Neural cell (in vitro differentiated cells): Measurements from ENCODE around the gene PNPLA5.

DNA sequence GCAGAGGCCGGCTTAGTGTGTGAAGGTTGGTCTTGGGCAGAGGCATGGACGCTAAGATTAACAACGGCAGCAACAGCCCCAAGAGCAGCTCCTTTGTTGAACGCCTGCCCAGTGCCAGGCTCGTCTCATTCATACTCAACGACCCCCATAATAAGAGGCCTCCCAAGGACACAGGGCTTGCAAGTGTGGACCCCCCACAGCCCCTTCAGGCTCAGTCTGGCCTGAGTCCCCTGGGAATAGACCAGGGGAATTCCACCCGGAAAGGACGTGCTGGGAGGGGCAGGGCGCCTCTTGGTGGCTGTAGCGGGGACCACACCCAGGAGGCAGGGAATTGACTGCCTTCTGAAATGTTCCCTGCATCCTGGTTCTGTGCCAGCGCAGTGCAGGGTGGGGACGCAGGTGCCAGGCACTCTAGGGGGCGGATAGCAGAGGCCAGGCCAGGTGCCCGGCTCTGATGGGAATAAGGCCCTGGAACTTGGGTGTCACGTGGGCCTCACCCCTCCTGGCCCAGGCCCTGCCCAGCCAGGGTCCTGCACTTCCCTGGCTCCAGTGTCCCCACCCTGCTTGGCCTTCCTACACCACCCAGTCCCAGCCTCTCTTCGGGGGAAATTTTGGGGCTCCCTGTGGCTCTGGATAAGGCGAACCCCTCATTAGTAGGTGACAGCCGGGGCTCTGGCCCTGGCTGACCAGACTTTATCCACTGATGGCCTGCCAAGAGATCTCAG, 8.5 kb downstream of the TSPO start:
- RAMPAGE, long total RNA, result no peak

DNA sequence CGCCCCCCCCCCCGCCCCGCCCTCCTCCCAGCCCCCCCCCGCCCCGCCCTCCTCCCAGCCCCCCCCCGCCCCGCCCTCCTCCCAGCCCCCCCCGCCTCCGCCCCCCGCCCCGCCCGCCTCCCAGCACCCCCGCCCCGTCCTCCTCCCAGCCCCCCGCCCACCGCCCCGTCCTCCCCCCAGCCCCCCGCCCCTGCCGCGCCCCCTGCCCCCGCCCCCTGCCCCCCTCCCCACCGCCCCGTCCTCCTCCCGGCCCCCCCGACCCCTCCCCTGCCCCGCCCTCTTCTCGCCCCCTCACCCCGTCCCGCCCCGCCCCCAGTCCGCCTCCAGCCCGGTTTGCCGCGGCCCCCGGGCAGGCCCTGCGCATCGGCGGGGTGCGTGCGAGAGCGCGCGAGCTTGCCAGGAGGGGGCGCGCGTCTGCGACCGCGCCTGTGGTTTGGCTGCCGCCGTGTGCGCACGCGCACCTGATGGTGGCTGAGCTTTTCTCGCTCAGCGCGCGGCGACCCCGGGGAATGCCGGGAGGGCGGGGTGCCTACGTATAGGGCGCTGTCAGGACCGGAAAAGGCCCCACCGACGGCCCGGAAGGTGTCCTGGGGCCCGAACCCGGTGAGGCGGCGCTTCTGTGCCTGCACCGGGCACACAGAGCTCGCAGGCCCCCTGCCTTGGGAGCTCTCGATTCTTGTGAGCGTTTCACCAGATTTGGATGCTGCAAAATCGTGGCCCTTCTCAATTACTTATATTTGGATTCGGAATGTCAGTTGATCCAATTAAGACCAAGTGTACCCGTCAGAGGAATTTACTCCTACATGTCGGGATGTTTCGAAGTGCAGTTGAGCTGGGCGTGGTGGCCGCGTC, 471 bp upstream of the TTLL12 start:
- RAMPAGE, long total RNA, result no peak

GRCh38 chr22:43213855-43214336, 27.0 kb upstream of the TTLL12 start:
- RAMPAGE, long total RNA, result no peak

DNA sequence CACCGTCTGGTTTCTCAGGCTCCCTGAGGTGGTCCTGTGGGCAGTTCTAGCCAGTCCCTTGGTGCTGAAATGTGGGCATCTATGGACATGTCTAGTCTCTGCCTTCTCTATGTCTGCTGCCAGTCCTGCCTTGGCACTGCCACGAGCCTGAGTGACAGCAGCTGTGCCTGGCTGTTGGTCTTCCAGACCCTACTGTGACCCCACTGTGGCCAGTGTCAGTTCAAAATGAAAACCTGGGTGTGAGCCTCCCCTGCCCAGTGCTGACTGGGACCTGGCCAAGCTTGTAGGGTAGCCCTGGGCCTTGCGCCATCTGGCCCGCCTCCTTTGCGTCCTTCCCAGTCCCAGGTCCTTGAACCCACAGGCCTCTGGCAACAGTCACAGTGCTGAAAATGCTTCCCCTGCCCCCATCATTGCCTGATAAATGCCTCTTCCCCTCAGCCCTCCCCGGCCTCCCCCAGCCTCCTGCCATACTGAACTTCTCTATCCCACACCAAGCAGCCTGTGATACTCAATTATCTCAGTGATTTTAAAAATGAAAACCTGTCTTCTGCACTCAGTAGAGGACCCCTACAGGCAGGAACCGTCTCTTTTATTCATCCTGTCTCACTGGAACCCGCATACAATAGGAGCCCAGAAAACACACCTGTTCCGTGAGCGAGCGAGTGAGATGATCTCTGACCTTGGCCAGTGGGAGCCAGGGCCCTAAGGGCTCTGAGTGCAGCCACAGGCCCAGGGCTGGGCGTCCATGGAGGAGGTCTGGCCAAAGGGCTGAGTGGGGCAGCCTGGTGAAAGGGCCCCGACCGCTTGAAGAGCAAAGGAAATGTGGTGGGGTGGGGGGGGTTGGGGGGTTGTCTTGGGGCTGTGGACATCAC, 49.6 kb upstream of the TTLL12 start:
- RAMPAGE, long total RNA, result no peak

DNA sequence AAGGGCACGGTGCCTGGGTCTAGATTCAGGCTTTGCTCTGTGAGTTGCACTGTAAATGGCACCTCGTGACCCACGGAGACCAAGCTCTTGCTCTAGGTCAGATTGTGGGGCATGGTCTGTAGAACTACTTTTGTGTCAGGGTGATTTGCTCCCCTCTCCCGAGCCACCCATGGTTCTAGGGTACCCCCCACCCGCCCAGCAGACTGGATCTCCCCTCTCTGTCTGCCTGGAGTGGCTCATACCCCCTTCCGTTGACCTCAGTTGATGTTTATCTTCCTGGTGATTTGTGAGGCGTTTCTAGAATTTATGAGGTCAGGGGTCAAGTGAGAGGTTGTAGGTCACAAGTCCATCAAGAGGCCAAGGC, 76.1 kb upstream of the TTLL12 start:
- RAMPAGE, long total RNA, result no peak

GRCh38 chr22:43263414-43264608, 76.9 kb upstream of the TTLL12 start:
- RAMPAGE, long total RNA, result no peak

DNA sequence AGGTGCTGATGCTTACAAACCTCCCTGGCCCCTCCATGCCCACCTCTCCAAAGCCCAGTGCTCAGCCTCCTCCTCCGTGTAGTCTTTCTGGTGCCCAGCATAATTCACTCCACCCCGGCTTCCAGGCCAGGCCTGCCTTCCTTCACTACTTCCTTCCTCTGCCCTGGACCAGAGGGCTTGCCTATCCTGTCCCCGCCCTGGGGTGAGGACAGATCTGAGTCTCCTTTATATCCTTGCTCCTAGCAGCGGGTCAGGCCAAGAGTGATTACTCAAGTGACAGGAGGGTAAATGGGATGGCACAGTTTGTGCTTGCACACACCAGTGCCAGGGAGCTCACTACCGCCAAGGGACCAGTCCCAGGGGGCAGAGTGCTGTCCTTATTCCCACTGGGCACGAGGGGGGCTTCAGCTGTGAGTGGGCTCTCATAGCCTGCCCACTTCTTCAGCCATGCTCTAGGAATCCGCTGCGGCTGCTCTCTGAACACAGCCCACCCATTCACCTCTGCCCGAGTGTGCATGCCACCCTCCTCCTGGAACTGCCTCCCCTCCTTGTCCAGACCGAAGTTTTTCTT, 47.9 kb downstream of the SCUBE1 start:
- RAMPAGE, long total RNA, result no peak

DNA sequence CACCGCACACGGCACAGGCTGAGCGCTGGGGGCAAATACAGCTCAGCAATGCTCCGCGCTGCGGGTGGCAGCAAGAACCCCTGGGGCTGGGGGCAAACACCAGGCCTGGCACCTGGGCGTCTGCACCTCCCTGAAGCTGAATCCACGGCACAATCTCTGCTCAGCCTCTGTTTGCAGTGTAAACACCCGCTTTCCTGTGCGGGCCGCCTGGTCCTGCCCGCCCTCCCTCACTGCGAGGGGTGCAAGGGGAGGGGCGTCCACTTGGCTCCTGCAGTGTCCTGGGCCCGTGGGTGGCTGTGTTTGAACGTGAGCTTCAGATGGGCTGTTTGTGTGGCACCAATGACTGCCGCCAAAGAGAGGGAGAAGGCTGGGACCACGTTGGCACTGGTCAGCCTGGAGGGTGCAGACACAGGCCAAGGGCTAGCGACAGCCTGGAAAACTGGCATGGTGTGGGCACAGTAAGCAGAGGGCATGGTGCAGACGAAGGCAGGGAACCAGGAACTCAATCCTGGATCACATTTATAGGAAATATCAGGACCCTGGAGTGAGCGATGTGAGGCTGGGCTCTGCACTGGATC, 14.7 kb upstream of the MPPED1 start:
- RAMPAGE, long total RNA, result no peak

DNA sequence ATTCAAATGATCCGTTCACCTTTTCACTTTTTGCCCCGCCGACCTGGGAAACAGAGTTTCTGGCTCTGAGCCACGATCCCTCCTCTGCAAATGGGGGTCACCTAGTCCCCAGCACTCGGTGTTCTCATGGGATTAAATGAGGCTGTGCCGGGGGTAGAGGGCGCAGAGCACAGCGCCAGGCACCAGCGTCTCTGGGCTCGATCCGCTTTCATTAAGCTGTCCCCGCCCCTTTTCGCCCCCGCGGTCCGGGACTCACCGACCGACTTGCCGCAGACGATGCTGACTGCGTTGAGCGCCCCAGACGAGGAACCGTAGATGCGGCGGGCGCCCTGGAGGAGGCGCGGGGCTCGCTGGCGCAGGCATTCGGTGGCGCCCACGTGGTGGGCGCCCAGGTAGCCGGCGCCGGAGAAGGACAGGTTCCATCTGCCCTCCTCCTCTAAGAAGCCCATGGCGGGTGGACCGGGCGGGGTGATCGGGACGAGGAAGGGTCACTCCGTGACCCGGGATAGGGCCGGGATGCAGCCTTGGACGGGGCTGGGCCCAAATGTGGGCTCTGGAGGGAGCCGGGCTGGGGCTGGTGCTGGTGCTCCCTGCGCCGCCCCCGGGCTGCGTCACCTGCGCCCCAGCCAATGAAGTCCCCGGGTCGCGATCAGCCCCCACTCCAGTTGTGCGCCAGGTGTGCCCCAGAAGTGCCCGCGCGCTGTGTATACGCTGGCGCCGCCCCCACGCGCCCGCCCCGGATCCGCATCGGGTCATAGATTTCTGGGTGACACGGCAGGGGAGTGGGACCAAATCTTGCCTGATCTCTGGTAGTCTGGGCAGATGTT, at the start of gene PNPLA5:
Gene PNPLA5 (minus strand): TSS at position 582 of the 827 bp plus-strand sequence.
- RAMPAGE, long total RNA, result no peak

DNA sequence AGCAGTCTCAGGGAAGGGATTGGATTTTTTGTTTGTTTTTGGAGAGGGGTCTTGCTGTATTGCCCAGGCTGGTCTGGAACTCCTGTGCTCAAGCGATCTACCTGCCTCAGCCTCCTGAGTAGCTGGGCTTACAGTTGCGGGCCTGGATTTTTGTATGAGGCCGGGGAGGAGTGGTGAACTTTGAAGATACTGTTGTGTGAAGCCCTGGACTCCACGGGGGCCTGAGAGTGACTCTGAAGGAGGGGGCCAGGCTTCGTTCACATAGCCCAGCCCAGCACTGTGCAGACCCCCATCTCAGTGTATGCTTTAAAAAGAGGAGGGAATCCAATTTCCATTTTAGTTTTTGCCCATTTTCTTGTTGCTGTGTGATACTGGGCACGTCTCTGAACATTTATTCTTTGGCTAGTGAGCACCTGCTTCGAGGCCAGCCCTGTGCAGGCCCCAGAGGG, 13.7 kb downstream of the SAMM50 start:
- RAMPAGE, long total RNA, result no peak

GRCh38 chr22:43977786-43977987, 22.4 kb downstream of the SAMM50 start:
- RAMPAGE, long total RNA, result no peak

- RAMPAGE, long total RNA, result no peak
These were observed 12.0 kb upstream of the PARVB start for GRCh38 chr22:44011952-44012606.

GRCh38 chr22:44037456-44037944, 13.4 kb downstream of the PARVB start:
- RAMPAGE, long total RNA, result no peak

GRCh38 chr22:44086039-44086818, 62.1 kb downstream of the PARVB start:
- RAMPAGE, long total RNA, result no peak

- RAMPAGE, long total RNA, result no peak
These were observed 51.7 kb upstream of the PARVG start for GRCh38 chr22:44129026-44129445.

- RAMPAGE, long total RNA, result no peak
These were observed 32.6 kb upstream of the PARVG start for GRCh38 chr22:44148039-44148640.

DNA sequence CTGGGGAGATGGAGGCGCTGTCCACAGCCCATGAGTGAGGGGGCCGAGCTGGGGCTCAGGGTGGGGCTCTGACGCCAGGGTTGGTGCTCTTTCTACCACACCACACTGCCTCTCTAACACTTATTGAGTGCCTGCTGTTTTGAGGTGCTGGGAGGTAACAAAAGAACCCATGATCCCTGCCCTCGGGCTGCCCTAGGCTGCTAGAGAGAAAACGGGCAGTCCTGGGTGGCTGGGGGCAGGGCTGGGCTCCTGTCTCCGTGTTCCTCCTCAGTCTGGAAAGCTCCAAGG, 7.2 kb downstream of the PARVG start:
- RAMPAGE, long total RNA, result no peak

- RAMPAGE, long total RNA, result no peak
These were observed 26.1 kb upstream of the RTL6 start for GRCh38 chr22:44524167-44524422.

- RAMPAGE, long total RNA, result no peak
These were observed 16.6 kb upstream of the PRR5 start for GRCh38 chr22:44685274-44685910.

- RAMPAGE, long total RNA, result no peak
These were observed 3.5 kb upstream of the PRR5 start for GRCh38 chr22:44698549-44698892.